ENCODE measurements around a stretch of chr1.

- PRO-cap, 3 experiments = no peak in any of the 3 experiments
- RRBS = 2% methylated on average over 8 of the region's 64 CpGs
These were observed 23.5 kb upstream of the ARF1 start for GRCh38 chr1:228058960-228059551.

DNA sequence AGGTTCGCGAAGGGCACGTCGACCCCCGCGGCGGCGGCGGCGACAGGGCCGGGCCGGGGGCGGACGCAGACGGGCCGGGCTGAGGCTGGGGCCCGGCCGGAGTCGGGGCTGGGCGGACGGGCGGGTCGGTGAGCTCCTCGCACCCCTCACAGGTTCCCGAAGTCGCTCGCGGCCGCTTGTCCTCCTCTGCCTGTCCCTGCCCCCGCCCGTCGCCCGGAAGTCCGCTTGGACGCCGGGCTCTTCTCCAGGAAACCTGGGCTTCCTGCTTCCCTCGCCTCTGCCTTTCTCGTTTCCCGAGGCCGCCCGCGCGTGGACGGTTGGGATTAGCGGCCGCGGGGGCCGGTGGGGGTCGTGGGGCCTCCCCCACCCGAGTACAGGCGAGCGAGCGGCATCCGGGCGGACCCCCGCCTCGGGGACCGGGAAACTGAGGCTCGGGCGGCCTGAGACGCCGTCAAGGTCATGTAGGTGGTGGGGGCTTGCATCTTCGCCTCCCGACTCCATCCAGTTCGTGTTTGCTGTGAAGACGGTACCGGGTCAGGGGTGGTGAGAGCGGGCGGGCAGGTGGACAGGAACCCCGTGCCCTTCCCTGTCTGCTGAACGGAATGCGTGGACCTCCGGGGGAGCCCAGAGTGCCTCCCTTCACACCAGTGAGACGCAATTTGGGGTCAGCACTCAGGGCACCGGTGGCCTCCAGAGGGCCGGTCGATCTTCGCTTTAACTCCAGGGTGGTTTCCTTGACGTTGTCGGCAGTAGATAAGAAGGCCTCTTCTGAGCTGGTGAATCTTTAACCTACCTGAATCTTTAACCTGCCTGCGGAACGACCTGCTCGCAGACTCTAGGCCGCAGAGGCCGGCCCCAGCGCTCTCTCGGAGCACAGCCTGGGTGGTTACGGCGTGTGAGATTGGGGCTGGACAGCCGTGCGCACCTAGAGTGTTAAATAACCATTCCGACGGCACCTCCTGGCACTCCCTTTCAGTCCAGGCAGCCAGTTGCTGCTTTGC is 641 bp downstream of the ARF1 start:
- PRO-cap, 3 experiments = peak in 3 of 3 experiments; most common plus-strand start position 289 of the sequence (in 2); most common minus-strand start position 215 of the sequence (in 3)
- RRBS = 1% methylated on average over 48 of the region's 93 CpGs

GRCh38 chr1:228105285-228105806 is 2.2 kb upstream of the C1orf35 start:
- PRO-cap, 3 experiments = no peak in any of the 3 experiments
- RRBS = no CpG with 5 or more reads among the region's 7 CpGs

- PRO-cap, 3 experiments = no peak in any of the 3 experiments
- RRBS = no CpG with 5 or more reads among the region's 11 CpGs
These were observed 2.8 kb downstream of the GUK1 start for GRCh38 chr1:228142829-228143348.

DNA sequence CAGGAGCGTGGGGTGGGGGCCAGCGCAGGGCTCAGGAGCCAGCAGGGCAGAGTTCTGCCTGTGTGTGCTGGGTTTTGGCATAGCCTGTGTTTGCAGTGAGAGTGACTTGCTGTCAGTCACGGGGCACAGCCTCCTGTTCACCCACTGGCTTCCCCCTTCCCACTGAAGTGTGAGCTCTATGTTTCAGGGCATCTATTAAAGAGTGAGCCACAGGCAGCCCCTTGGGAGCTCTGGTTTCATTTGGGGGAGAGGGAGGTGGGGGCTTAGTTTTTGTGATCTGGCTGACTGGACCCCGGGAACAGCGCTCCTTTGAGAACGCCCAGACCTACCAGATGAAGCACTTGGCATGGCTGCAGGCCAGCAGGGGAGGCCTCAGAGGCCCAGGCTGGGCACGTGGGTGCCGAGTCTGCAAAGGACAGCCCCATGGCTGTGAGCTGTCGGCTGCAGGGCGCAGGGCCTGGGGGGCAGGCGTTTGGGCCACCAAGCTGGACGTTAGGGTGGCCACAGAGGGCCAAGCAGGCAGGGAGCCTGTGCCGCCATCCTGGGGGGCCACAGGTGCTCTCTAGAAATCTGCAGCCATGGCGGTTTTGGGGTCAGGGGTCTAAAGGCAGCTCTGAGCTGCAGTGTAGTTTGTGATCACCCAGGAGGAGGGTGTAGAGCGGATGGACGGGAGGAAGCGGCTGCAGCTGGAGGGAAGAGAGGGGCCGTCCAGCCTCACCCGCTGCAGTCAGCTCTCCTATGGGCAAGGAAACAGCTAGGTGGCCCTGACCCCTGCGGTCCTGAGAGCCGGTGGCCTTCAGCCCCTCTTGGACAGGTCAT is 10.8 kb downstream of the IBA57 start:
- PRO-cap, 3 experiments = no peak in any of the 3 experiments
- RRBS = no CpG with 5 or more reads among the region's 21 CpGs

- PRO-cap, 3 experiments = no peak in any of the 3 experiments
- RRBS = no CpG with 5 or more reads among the region's 16 CpGs
These were observed 1.3 kb downstream of the OBSCN start for GRCh38 chr1:228209029-228209640.

GRCh38 chr1:228256595-228257160 is 48.8 kb downstream of the OBSCN start:
- PRO-cap, 3 experiments = no peak in any of the 3 experiments
- RRBS = no CpG with 5 or more reads among the region's 20 CpGs

DNA sequence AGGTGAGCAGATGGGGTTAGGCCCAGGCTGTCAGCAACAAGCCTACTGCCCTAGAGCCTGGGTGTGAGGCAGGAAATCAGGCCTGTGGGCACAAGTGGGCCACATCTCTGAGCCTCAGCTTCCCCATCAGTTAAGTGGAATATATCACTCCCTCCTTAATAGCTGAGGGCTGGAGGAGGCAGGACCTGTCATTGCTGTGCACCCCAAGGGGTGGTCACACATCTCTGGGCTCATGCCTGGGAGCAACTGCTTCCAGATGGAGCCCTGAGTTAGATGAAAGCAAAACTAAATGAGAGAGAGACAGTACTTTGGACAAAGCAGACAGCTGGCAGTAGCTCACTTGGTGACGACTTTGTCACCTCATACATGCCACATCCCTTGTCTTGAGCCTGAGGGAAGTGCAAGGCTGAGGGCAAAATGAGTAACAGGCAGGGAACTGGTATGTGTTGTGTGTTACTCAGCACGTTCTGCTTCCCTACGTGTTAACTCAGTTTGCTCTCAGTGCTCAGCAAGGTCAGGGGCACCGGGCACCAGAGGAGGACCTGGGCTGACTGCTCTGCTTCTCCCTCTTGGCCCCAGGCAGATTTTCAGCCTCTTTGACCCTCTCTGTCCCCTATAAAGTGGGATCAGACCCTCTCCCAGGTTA is 48.3 kb downstream of the TRIM11 start:
- PRO-cap, 3 experiments = no peak in any of the 3 experiments
- RRBS = no CpG with 5 or more reads among the region's 4 CpGs

DNA sequence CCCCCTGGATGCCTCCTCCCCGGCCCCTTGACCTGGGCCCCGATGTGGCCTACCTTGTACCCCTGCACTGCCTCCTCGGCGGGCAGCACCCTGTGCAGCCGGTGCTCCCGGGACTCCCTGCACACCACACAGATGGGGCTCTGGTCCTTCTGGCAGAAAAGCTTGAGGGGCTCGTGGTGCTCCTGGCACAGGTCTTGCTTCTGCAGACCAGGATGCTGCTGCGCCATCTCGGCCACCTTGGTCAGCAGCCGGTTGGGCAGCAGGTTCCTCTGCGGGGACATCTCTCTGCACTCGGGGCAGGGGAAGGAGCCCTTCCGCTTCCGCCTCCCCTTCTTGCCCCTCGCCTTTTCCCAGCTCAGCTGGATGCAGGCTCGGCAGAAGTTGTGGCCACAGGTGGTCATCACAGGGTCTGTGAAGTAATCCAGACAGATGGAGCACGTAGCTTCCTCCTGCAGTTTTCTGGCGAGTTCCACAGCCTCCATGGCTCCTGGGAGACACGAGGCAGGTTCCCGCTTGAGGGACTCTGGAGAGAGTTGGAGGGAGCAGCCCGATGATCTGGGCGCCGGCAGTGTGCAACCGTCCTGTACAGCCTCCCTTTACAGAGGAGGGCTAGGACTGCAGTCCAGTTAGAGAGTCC is 2.0 kb downstream of the TRIM17 start:
- PRO-cap, 3 experiments = no peak in any of the 3 experiments
- RRBS = no CpG with 5 or more reads among the region's 24 CpGs

- PRO-cap, 3 experiments = no peak in any of the 3 experiments
- RRBS = 2% methylated on average over 6 of the region's 29 CpGs
These were observed 5.7 kb downstream of the H2BC26 start for GRCh38 chr1:228463553-228464110.

DNA sequence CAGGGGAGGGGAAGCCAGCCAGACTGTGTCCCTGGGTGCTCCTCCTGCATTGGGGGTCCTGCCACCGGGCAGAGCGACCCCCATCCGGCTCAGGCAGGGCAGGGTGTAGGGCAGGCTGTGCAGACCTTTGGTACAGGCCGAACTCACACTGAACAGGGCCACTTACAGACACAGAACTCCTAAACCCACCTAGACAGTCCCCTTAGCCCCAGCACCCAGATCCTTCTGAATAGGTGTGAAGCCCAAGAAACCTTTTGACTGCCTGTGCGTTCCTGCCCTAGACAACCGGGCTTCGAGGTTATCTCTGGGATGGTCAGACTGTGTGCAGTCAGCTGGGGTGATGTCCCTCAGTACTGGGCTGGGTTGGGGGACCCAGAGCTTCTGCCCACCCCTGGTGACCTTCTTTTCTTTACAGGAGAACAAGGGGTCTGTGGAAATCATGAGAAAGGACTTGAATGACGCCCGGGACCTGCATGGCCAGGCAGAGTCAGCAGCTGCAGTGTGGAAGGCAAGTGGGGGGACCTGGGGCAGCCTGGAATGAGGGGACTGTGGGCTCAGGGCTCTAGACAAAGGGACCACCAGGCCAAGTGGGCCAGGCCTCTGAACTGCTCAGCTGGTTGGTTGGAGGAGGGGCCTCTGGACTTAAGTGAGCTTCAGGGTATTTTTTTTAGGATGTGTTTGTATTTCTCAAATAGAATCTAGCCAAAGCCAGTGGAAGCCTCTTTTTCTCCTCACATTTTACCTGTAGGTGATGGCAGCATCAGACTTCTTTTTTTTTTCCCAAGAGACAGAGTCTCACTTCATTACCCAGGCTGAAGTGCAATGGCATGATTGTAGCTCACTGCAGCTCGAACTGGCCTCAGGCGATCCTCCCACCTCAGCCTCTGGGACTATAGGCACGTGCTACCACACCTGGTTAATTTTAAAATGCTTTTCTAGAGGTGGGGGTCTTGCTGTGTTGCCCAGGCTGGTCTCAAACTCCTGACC is 1.7 kb downstream of the RNF187 start:
- PRO-cap, 3 experiments = no peak in any of the 3 experiments
- RRBS = no CpG with 5 or more reads among the region's 12 CpGs

GRCh38 chr1:228500847-228501623 is 13.9 kb downstream of the RNF187 start:
- PRO-cap, 3 experiments = no peak in any of the 3 experiments
- RRBS = 6% methylated on average over 8 of the region's 23 CpGs

- PRO-cap, 3 experiments = no peak in any of the 3 experiments
- RRBS = no CpG with 5 or more reads among the region's 18 CpGs
These were observed 7.9 kb downstream of the RHOU start for GRCh38 chr1:228743080-228743688.

DNA sequence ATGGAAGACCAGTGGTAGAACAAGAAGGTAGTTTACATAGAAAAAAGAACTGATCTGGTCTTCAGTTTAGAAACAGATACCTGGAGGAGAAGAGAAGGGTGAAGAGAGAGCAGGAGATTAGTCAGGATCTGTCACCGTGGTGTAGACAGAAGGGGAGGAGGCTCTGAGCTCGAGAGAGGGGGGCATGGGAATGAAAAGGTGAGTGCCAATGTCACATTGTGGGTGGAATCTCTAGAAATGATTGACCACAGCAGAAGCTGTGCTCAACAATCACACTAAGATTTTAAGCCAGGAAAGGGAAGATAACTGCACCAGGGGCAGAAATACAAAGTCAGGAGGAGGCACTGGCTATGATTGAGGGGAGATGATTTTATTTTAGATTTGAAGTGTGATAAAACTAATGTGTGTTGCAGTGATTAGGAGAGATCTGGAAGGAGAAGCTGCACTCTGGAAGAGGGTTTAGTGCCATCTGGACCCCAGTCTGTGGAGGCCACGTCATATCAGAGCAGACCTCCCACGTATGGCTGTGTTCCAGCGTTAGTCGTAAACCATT is 32.8 kb downstream of the RHOU start:
- PRO-cap, 3 experiments = no peak in any of the 3 experiments
- RRBS = no CpG with 5 or more reads among the region's 6 CpGs

- PRO-cap, 3 experiments = no peak in any of the 3 experiments
- RRBS = no CpG with 5 or more reads among the region's 4 CpGs
These were observed 74.2 kb downstream of the RHOU start for GRCh38 chr1:228809369-228810054.

DNA sequence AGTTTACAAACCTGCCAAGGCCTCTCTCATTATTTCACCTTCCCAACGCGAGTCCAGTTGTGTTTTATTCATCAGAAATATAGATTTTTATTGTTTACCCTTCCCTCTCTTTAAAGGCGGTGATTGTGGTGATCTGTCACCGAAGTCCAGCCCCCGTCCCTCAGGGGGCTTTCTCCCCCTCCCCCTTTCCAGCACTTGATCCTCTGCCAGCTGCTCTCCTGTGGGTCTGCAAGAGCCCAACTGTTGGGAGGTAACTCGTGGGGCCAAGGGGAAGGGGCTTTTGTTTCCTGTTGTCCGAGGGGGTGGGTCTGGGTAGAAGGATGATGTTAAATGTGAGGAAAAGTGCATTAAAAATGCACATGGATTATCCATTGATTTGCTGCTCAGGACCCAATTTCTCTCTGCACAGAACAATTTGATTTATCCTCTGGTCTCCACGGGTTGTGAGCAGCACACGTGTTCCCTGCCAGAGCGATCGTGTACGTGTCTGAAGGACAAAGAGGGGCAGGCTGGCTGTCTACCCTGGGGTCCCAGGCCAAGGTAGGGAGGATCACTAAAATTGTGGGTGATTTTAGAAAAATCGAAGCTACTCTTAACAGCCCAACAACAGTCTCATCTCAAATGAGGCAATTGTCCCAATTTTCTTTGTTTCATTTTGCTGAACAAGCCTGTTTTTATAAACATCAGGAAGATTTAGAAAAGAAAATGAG is 176.1 kb downstream of the RHOU start:
- PRO-cap, 3 experiments = no peak in any of the 3 experiments
- RRBS = no CpG with 5 or more reads among the region's 13 CpGs

GRCh38 chr1:228921440-228921900 is 186.2 kb downstream of the RHOU start:
- PRO-cap, 3 experiments = no peak in any of the 3 experiments
- RRBS = no CpG with 5 or more reads among the region's 8 CpGs

- PRO-cap, 3 experiments = peak in 1 of 3 experiments; most common plus-strand start chr1:228938419 (in 1); most common minus-strand start chr1:228938422 (in 1)
- RRBS = no CpG with 5 or more reads among the region's 23 CpGs
These were observed 203.1 kb downstream of the RHOU start for GRCh38 chr1:228937985-228939116.

- PRO-cap, 3 experiments = no peak in any of the 3 experiments
- RRBS = no CpG with 5 or more reads among the region's 11 CpGs
These were observed 229.1 kb downstream of the RHOU start for GRCh38 chr1:228964044-228965061.

GRCh38 chr1:229290404-229291142 is 19.7 kb downstream of the RAB4A start:
- PRO-cap, 3 experiments = no peak in any of the 3 experiments
- RRBS = no CpG with 5 or more reads among the region's 1 CpG

Data from breast (tissue), 4 donors.